ENCODE data around the gene PKDREJ.

- RRBS = 90% methylated on average over 5 of the region's 45 CpGs
Observed at GRCh38 chr22:45562755-45563561, 60.3 kb downstream of the FBLN1 start.

DNA sequence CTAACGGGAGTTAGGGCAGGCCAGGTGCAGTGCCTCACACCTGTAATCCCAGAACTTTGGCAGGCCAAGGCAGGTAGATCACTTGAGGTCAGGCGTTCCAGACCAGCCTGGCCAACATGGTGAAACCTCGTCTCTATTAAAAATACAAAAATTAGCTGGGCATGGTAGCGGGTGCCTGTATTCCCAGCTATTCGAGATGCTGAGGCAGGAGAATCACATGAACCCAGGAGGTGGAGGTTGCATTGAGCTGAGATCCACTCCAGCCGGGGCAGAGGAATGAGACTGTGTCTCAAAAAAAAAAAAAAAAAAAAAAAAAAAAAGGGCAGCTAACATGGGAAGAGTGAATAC lies 69.1 kb upstream of the ATXN10 start:
- RRBS = no CpG with 5 or more reads among the region's 6 CpGs

DNA sequence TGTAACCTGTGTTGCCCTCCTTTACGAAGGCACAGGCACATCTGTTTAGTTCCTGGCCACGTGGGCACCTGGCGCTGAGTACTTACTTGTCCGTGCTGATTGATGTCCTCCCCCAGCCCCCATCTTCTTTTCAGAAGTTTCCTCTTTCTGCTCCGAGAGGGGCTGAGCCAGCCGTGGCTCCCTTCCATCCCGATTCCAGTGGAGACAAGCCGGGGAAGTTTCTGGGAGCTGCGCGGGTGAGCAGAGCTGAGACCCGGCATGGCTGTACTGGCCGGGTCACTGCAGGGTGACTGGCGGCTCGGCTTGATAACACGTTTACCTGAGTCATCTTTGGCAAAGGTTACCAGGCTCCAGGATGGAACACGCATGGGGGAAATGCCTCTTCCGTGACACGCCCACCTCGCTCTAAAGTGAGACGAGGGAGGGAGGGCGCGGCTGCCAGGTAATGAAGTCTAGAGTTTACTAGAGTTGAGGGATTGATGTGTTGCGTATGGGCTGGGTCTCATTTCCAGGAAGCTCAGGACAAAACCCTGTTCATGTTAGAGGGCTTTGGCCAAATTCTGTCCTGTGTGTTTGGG lies 45.4 kb upstream of the ATXN10 start:
- RRBS = 99% methylated on average over 4 of the region's 23 CpGs

GRCh38 chr22:45672196-45672969 lies 749 bp downstream of the ATXN10 start:
- RRBS = no CpG with 5 or more reads among the region's 56 CpGs

GRCh38 chr22:45688388-45689288 lies 17.0 kb downstream of the ATXN10 start:
- RRBS = no CpG with 5 or more reads among the region's 8 CpGs

DNA sequence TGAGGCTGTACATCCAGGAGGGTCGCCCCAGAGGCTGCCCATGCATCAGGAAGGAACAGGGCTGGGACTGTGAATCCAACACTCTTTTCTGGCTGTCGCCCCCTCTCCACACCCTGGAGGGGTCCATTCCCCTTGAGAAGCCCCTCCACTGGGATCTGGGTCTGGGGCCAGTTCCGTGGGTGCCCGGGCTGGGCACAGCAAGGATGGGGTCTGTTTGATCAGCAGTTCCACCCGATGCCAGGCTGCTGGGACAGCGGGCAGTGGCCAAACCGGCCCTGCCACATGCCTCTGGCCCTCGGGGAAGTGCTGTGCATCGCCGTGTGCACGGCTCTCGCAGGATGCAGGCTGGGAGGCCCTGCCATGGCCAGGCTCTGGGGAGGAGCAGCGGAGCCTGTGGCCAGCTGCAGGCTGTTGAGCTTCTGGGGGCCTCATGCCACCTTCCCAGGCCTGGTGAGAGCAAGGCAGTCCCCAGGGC lies 57.5 kb downstream of the WNT7B start:
- RRBS = 81% methylated on average over 3 of the region's 13 CpGs

- RRBS = 3% methylated on average over 24 of the region's 87 CpGs
Observed at GRCh38 chr22:45975565-45976271, 1.2 kb downstream of the WNT7B start.

DNA sequence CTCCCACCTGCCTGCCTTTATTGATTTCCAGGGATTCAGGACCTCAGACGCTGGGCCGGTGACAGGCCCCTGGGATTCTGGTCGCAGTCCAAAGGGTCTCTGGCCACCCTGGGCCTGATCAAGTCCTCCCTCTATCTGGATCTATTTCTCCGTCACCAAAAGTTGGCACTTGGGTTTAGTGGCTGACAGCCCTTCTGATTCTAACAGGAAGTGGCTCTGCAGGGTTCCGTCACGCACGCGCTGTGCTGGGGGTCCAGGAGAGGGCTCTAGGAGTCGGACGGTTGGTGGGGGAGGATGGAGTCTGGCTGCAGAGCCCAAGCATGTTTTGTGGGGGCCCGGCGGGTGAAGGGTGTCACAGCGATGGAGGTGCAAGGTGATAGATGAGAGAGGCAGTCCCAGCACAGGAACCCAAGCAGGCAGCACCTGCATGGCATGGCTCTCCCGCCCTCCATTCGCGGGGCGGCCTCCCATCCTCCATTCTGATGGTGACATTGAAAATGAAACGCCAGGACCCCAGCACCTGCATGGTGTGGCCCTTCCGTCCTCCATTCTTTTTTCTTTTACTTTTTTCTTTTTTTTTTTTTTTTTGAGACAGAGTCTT lies 27.6 kb upstream of the WNT7B start:
- RRBS = no CpG with 5 or more reads among the region's 19 CpGs

- RRBS = 1% methylated on average over 7 of the region's 39 CpGs
Observed at GRCh38 chr22:46006383-46007401, 29.7 kb upstream of the WNT7B start.

- RRBS = no CpG with 5 or more reads among the region's 7 CpGs
Observed at GRCh38 chr22:46046018-46046567, 69.1 kb upstream of the WNT7B start.

- RRBS = no CpG with 5 or more reads among the region's 11 CpGs
Observed at GRCh38 chr22:46056998-46057729, 80.2 kb upstream of the WNT7B start.

GRCh38 chr22:46060850-46061454 lies 84.0 kb upstream of the WNT7B start:
- RRBS = 74% methylated on average over 14 of the region's 39 CpGs

DNA sequence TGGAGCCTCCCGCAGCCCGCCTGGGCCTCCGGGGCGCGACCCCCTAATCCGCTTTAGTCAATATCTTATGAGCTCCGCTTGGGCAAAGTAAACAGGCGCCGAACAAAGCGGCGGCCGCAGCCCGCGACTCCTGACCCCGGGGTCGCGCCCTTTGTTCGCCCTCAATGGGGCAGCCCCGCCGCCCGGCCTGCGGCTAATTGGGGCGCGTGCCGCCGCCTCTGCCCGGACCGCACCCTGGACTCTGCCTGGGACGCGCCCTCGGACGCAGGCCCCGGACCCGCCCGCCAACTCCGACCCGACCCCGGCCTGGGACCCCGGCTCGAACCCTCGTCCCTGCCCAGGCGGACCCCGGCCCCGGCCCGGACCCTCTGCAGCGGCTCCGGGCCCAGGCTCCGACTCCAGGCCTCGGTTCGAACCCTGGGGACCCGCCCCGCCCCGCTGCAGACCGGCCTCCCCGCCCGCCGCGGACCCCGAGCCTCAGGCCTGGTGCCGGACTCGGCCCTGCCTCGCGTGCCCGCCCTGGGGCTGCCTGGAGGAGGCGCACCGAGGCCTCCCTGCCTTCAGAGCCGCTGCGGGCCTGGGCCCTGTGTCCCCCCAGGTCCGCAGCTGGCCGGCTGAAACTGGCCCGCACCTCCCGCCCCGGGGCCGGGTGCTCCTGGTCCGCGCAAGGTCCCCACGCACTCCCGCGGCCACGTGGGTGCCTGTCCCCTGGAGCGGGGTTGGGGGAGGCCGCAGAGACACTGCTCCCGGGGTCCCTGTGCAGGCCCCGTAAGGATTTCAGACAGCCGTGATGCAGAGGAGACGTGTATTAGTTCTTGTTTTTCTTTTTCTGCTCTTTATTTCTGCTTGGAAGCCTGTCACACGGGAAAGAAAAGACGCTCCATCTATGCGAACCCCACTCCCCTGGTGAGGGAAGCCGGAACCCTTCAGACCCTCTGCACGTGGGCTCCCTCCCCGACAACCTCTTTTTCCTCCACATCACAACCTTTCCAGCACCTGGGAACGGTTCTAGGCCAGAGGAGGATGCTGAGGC lies 84.8 kb upstream of the WNT7B start:
- RRBS = 86% methylated on average over 44 of the region's 93 CpGs

- RRBS = no CpG with 5 or more reads among the region's 14 CpGs
Observed at GRCh38 chr22:46068572-46069507, 81.5 kb upstream of the PPARA start.

GRCh38 chr22:46074857-46075676 lies 75.3 kb upstream of the PPARA start:
- RRBS = no CpG with 5 or more reads among the region's 20 CpGs

- RRBS = 19% methylated on average over 6 of the region's 15 CpGs
Observed at GRCh38 chr22:46078099-46078511, 72.2 kb upstream of the PPARA start.

GRCh38 chr22:46079733-46079878 lies 70.7 kb upstream of the PPARA start:
- RRBS = 6% methylated on average over 2 of the region's 4 CpGs

- RRBS = no CpG with 5 or more reads among the region's 8 CpGs
Observed at GRCh38 chr22:46094304-46094739, 56.0 kb upstream of the PPARA start.

DNA sequence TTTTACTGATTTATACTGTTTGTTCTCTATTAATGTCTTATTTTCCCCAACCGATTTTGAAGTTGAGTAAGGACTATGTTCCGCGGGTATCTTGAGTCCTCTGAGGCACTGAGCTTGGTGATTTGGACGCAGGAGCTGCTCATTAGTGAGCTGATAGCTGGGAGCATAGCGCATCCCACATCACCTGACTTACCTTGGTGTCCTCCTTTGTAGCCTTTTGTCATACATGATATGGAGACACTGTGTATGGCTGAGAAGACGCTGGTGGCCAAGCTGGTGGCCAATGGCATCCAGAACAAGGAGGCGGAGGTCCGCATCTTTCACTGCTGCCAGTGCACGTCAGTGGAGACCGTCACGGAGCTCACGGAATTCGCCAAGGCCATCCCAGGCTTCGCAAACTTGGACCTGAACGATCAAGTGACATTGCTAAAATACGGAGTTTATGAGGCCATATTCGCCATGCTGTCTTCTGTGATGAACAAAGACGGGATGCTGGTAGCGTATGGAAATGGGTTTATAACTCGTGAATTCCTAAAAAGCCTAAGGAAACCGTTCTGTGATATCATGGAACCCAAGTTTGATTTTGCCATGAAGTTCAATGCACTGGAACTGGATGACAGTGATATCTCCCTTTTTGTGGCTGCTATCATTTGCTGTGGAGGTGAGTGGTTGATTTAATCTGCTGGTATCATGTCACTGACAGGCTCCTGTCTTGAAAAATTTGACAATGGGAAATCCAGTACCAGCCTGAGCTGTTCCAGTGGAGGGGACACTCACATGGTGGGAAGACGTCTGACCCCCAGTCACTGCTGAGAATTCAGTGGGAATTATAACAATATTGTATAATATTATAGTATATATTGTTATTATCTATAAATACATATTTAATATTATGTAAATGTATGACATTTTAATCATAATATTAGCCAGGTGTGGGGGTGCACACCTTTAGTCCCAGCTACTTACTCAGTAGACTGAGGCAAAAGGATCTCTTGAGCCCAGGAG lies 18.2 kb downstream of the CDPF1 start:
- RRBS = no CpG with 5 or more reads among the region's 22 CpGs

DNA sequence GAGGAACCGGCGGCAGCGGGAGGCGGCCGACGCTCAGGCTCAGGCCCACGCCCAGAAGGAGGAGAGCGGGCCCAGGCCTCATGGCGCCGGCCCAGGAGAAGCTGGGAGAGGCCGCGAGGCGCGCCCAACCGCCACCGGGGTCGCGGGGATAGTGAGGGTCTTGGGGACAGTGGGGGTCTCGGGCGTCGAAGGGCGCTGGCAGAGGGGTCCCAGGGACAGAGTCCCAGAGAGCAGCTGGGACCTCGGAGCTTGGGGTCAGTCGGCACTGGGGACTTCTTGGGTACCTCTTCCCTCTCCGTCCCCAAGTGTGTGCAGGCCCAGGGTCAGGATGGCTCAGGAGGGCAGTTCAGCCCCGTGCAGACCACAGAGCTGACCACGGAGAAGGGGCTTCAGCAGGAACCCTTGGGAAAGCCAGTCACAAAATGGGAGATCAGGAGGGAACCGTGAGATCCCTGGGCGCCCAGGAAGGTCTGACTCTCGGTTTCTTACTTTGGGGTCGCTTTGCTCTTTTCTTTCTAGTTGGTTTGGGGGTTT lies at the start of gene PKDREJ:
Gene PKDREJ (minus strand): TSS at position 103 of the 534 bp plus-strand sequence.
- RRBS = 30% methylated on average over 15 of the region's 31 CpGs